Occipital lobe (tissue), 2 donors: ENCODE measurements around the genes MCUB and RRH.

DNA sequence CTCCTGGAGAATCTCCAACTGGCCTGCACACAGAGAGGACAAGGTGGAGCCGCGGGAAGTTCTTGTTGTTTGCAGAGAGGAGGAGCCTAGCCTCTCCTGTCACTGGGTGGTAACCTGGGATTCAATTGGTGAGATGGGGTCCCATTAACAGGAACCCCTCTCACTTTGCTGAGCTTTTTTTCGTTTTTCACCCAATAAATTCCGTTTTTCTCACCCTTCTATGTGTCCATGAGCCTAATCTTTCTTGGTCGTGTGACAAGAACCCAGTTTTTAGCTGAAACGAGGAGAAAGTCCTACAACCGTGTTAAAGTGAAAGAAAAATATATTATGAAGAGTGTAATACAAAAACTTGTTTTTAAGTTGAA, 13.2 kb downstream of the GIMD1 start:
- RAMPAGE, long total RNA = no peak

DNA sequence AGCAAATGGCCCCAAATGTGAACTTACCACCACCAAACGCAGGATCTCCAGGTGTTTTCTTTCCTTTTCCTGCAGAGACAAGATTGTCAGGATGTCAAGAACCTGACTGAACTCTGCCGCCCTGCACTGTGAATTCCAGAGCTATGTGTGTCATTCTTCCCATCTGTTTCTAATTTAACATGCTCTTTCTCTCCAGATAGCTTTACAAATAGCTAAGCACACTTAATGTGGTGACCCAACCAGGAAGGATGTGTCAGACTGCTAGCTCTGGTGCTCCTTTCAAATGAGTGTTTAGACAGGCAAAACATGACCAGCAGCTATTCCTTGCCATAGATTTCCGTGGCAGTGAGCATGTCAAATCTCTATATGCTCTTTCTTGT, 247.5 kb upstream of the DKK2 start:
- RAMPAGE, long total RNA = no peak

DNA sequence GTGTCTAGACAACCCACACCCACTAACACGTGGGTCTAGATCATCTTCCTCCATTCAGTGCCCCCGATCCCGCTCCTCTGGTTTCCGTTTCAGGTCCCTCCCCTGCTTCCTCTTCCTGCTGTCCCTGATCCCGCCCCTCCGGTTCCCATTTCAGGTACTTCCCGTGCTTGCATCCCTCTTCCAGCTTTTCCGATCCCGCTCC, 339.0 kb downstream of the PAPSS1 start:
- RAMPAGE, long total RNA = no peak

DNA sequence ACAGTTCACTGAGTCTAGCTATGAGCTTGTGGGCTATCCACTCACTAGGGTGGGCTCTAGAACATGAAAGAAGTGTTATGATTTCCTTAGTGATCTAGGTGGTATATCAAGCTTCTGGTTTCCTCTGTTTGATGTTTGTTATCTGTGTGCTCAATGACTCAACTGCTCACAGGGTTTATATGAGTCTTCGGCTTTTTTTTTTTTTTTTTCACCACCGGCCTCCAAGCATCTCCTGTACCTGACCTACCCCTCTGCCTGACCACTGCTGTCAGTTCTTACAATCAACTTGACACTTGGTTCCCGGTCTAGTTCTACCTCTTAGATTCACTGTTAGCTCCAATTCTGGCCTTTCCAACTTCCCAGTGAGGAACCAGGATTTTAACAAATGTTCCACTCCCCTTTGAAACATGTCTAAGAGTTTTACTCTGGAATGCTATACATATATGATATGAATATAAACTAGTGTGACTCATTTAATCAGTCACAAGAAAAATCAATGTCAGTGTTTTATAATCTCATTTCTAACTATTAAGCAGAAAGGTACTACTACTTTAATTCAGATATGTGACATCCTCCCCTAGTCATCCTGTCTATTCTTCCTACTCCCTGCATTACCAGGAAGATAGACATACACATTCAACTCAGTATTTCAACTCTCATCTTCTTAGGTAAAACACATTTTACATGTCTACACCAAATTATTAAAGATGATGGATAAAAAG, 102.9 kb downstream of the PAPSS1 start:
- RAMPAGE, long total RNA = no peak

DNA sequence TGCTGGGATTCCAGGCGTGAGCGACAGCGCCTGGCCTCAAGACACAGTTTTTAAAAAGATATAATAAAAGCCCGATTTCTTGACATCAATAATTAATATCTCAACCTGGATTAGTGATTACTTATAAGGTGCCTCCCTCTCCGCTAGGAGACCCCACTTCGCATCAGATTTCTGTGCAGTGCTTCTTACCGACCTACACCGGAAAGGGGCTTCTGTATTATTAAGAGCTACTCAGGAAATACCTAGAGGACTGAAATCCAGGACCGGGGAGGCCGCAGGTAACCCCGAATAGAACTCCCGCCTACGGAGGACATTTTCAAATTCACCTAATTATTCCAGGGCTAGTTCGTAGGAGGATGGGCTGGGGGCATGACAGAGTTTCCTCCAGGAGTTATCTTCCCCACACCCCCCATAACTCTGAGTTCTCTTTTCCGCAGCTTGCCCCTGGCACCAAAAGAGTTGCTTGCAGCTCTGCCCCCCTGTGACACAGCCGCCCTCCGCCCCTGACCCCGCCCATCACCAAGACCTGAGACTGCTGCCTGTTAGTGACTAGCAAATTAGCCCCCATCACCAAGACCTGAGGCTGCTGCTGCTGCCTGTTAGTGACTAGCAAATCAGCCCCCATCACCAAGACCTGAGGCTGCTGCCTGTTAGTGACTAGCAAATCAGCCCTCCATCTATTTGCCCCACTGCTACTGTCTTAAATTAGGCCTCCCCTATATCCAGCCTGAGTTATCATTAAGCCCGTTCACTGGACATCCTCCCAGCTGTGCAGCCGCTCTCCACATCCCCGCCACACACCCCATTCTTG, 1.3 kb upstream of the PAPSS1 start:
- RAMPAGE, long total RNA = no peak

DNA sequence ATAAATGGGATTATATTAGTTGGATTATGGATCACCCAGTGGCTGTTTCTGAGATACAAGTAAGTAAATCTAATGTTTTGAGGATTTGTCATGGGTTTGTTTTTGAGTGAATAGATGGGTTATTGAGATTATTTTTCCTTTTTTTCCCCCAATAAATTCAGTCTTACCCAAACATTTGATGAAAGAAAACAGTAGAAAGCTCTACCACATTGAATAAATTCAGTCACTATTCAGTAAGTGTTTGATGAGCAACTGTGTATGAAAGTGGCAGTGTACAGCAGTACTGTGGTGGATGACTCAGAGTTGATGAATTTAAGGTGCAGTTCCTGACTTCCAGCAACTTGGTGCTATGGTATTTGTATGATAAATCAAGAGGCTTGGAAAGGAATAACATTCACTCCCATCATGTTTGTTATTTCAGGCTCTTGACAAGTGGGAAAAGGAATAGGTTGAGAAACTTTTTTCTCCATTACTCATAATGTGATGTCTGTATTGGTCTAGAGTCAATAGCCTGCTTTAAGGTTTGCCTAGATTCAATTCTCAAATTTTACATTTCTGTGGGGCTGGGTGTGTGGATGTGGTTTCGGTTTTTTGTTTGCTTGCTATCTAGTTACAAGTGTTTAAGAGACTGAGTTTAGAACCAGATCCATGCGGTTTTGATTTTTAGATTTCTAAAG, 35.3 kb upstream of the CYP2U1 start:
- RAMPAGE, long total RNA = no peak

DNA sequence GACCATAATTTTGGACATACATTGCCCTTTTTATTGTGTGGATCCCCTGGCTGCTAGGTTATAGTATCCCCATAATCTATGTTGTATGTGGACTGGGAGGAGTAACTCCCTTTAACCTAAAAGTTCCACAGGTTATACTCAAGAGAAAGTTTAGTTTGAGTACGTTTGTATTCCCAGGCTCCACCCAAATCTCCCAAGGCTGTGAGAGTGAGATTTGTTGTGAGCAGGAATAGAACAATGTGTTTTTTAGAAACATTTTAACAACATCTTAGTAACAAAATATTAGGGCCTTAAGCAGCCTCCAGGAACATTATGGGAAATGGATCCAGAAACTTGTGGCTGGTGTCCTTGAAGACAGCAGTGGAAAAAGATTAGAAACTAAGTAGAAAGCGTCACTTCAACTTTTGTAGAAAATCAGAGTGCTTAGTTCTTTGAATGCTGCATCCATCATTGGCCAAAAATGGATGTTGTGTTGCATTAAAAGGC, 1.9 kb downstream of the HADH start:
- RAMPAGE, long total RNA = no peak

DNA sequence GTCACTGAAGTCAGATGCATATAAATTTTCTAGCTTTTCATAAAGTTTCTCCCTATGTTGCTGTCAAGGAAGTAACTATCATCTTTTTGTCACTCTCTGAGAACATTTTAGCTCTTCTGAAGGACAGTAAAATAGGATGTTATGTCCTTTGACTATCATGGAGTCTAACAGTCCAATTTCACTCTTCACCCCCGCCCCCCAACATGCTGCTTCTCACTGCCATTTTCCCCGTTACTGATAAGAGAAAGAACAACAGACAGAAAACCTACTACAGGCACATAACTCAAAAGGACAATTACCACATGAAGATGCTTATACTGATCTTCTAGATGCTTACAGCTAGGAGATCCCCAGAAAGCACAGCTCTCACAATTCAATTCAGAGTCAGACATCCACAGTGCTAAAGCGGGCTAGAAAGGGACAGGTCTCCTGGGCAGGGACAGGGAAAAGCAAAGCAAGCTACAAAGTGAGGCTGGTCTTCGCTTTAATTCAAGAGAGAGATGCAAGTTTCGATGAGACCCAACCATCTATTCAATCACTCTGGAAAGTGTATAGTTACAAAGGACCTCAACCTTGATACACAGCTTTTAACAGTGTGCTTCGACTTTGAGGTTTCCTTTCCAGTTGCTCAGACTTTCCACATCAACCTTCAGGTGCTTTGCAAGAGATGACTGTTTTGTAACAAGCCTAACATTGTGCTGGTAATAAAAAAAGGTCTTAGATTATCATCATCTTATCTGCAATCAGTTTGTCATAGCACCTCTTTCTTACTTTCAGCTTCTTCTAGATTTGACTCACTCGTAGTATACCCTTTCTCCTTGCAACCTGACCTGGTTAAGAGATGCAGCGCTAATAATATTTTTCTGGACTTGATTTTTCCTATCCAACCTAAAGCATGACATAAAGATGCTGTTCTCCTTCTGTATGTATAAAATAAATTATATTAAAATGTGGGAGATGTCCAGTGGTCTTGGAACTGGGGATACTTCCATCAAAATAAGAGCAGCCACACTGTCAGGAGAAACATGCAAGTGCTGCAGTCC, 60.8 kb downstream of the LEF1 start:
- RAMPAGE, long total RNA = no peak

DNA sequence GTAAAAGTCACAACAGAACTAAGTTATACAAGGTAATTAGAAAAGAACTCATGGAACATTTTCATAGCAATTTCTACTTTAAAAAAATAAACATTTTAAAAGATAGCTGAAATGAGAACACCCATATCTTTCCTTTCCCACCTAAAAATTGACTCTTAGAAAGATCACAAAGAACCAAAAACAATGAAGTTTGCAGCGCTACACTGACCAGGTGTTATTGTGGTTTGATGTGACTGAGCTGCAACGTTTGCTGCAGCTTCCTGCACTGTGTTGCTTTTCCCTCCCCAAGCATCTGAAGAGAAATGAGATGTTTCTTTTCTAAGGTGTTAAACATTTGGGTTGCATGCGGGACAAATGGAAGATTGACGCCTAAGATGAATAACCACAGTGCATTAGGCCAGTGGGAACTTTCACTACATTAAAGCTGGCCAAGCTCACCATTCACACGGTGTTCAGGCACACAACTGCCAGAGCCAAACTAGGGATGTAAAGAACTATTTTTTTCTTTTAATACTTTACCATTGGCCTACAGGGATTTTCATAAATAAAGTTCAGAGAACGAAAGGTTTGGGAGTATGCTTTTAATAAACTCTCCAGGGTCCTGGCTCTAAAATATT, 8.9 kb downstream of the LEF1 start:
- RAMPAGE, long total RNA = no peak

GRCh38 chr4:108560394-108561264, 59.7 kb upstream of the RPL34 start:
- RAMPAGE, long total RNA = no peak

- RAMPAGE, long total RNA = no peak
These were observed 3.2 kb downstream of the OSTC start for GRCh38 chr4:108653336-108654264.

DNA sequence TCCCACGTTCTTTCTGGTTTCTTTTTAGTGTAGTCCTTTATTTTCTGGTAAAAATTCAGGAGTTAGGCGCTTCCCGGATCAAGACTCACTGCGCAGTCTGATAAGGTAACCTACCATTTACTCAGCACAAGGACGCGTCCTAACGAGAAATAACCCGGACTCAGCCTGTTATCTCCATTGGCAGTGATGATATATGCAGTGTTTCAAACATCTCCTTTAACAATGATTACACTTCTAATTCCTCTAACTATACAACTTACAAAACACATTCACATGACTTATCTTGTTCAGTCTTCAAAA, 393 bp upstream of the ETNPPL start:
- RAMPAGE, long total RNA = no peak

GRCh38 chr4:109559960-109560719, at the start of gene MCUB:
TSS of gene MCUB (plus strand) at chr4:109560246.
- RAMPAGE, long total RNA = no peak

- RAMPAGE, long total RNA = no peak
These were observed 1.4 kb downstream of the GAR1 start for GRCh38 chr4:109816768-109817578.

DNA sequence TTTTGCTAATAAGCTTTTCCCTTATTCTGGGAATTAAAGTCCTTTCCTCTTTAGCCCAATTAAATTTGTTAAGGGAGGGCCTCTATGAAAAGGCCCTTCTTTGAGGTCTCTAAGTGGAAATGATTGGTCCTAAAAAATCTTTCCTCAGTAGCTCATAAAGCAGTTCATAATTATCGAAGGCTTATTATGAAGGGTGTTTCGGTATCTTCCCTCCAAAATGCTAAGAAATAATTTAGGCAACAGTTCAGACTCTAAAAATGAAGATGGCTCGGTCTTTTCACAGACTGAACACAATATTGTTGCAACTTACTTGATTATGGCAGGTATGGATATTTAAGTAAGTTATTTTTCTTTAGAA, at the start of gene RRH:
Gene RRH (plus strand): TSS at position 162 of the 358 bp plus-strand sequence.
- RAMPAGE, long total RNA = no peak

DNA sequence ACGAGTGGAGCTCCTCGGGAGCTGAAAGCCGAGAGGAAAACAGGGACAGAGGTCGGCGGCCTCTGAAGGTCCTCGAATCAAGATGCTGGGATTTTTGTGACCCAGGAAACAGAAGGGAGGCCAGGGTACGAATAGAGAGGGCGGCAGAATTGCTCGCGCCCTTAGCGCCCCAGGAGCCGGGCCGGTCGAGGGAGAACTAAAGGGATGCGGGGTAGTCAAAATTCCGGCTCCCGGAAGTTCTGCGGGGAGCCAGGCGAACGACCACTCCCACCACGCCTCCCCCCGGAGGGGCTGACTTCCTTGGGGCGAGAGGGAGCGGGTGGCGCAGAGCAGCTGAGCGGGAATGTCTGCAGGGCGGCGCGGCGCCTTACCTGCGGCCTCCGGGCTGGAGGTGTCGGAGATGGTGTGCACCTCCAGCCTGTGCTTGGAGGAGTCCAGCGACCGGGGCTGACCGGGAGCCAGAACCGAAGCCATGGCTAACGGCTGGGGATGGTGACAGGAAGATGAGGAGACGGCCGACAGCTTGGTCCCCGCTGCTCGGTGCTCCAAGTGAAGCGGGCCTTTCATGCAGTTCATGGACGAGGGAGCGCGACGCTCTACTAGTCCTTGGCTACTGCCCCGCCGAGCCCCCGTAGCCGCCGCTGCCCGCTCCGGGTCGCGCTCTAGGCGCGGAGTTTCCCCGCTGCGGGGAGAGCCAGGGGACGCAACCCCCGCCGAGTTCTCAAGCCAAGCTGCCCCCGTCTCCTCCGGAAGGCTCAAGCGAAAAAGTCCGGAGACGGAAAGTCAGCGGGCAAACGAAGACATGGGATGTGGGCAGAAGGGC, 781 bp downstream of the PITX2 start:
- RAMPAGE, long total RNA = no peak

- RAMPAGE, long total RNA = no peak
These were observed 14.0 kb upstream of the PITX2 start for GRCh38 chr4:110636852-110637392.

GRCh38 chr4:111049537-111049832, 426.6 kb upstream of the PITX2 start:
- RAMPAGE, long total RNA = no peak

GRCh38 chr4:112384024-112384898, 87.1 kb downstream of the ALPK1 start:
- RAMPAGE, long total RNA = no peak

- RAMPAGE, long total RNA = no peak
These were observed 1.5 kb downstream of the NEUROG2 start for GRCh38 chr4:112514495-112514869.